Measurements from ENCODE around the genes GBP2 and GBP6.

DNA sequence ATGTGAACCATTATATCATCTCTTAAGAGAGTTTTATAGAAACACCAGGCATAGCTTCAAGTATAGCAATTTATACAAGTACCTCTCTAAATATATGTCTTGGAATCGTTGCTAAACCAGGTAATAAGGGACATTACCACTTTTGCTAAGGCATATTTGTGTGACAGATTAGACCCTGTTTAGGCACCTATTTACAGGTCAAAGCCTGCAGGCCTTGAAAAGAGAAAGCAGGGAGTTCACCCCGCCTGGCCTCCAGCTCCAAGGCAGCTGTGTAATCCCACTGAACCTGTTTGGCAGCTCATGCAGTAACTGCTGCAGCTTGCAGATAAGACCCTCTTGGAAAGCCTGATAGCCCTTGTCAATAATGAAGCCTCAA, 24.1 kb upstream of the SYDE2 start:
- PRO-cap, 3 experiments, result no peak in any of the 3 experiments

DNA sequence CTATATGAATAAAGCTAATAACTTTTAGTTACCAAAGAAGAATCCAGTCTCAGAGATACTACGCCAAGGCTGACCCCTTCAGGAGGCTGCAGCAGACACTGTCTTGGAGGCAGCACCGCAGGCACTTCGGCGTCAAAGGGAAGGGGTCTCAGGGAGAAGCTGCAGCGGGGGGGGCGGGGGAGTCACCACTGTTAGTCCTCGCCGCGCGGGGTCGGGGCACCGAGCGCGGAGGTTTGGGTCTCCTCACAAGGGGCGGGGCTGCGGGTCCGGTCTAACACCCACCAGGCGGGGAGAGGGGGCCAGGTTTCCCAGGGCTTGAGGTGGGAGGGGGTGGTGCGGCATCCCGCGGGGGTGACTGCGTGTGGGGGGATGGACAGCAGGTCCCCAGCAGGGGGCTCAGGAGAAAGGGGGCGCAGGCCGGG, 548 bp downstream of the C1orf52 start:
- PRO-cap, 3 experiments, result no peak in any of the 3 experiments

GRCh38 chr1:85289311-85289867, 13.0 kb upstream of the BCL10 start:
- PRO-cap, 3 experiments, result peak in 1 of 3 experiments; most common minus-strand start chr1:85289593 (in 1)

GRCh38 chr1:85417830-85418464, 47.0 kb downstream of the DDAH1 start:
- PRO-cap, 3 experiments, result no peak in any of the 3 experiments

- PRO-cap, 3 experiments, result no peak in any of the 3 experiments
Observed at GRCh38 chr1:86382979-86383330, 13.2 kb downstream of the ODF2L start.

GRCh38 chr1:86503552-86503831, 34.8 kb downstream of the CLCA1 start:
- PRO-cap, 3 experiments, result peak in 1 of 3 experiments; most common plus-strand start chr1:86503710 (in 1); most common minus-strand start chr1:86503678 (in 1)

- PRO-cap, 3 experiments, result no peak in any of the 3 experiments
Observed at GRCh38 chr1:86616958-86617386, 70.1 kb downstream of the CLCA4 start.

GRCh38 chr1:86648123-86648749, 56.1 kb upstream of the SH3GLB1 start:
- PRO-cap, 3 experiments, result no peak in any of the 3 experiments

- PRO-cap, 3 experiments, result no peak in any of the 3 experiments
Observed at GRCh38 chr1:86757236-86757739, 52.9 kb downstream of the SH3GLB1 start.

- PRO-cap, 3 experiments, result no peak in any of the 3 experiments
Observed at GRCh38 chr1:87577167-87577421, 248.4 kb downstream of the LMO4 start.

- PRO-cap, 3 experiments, result no peak in any of the 3 experiments
Observed at GRCh38 chr1:88175445-88176343, 508.4 kb upstream of the PKN2 start.

DNA sequence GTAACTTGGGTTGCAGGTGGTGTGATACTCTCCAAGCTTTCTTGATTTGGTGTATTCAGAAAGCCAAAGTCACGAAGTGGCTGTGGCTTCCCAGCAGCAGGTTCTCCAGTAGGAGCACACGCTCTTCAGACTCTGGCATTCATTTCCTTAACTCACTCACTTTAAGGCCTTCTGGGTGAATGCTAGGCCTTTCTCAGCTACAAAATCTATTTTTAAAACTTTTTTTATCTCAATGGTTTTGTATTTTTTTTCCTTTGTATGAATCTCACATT, 22.9 kb upstream of the PKN2 start:
- PRO-cap, 3 experiments, result no peak in any of the 3 experiments

DNA sequence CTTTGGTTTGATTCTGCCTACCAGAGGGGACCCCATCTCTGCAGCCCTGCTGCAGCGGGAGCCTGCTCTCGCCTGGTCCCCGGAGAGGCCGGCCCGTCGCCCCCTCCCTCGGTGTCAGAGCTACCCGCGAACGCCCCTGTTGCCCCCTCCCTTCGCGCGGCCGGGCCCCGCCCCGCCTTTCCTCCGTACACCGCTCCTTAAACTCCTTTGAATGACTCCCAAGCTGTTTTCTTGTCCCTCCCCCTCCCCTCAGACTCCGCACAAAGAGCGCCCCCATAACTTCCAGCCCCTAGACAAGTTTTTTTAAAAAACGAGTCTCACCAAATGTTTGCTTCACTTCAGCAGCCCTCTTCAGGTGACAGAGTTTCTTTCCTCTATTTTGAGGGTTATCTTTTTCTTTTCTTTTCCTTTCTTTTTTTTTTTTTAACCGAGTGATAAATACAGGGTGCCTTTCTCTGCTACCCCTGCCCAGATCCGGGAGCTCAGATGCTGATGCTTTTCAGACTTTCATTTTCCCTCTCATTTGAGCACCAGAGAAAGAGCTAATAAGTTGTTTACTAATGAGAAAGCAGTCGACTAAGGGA, 862 bp downstream of the PKN2 start:
- PRO-cap, 3 experiments, result peak in 2 of 3 experiments; most common minus-strand start position 87 of the sequence (in 2)

DNA sequence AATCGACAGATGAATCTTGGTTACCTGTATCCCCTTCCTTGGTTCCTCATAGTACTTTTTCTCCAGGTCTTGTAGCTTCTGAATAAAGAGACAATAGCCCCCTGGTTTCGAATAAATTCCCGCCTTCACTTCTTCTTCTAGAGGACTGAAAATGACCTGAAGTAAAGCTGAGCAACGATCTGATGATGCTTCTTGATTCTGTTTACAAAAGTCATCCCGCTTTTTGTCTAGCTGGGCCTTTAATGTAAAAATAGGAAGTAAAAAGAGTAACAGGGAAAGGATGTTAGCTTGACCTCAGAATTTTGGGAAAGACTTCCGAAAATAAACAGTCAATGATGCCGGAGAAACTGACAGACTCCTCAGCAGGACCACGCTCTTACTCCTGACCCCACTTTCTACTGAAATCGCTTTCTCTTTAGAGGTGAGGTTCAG, 11.8 kb downstream of the GBP3 start:
- PRO-cap, 3 experiments, result no peak in any of the 3 experiments

- PRO-cap, 3 experiments, result peak in 2 of 3 experiments; most common plus-strand start chr1:89126219 (in 1); most common minus-strand start chr1:89126085 (in 1)
Observed at GRCh38 chr1:89125875-89126441, at the start of gene GBP2. GBP2 (minus strand) TSS chr1:89126114.

- PRO-cap, 3 experiments, result no peak in any of the 3 experiments
Observed at GRCh38 chr1:89262017-89263039, 10.3 kb downstream of the GBP5 start.

DNA sequence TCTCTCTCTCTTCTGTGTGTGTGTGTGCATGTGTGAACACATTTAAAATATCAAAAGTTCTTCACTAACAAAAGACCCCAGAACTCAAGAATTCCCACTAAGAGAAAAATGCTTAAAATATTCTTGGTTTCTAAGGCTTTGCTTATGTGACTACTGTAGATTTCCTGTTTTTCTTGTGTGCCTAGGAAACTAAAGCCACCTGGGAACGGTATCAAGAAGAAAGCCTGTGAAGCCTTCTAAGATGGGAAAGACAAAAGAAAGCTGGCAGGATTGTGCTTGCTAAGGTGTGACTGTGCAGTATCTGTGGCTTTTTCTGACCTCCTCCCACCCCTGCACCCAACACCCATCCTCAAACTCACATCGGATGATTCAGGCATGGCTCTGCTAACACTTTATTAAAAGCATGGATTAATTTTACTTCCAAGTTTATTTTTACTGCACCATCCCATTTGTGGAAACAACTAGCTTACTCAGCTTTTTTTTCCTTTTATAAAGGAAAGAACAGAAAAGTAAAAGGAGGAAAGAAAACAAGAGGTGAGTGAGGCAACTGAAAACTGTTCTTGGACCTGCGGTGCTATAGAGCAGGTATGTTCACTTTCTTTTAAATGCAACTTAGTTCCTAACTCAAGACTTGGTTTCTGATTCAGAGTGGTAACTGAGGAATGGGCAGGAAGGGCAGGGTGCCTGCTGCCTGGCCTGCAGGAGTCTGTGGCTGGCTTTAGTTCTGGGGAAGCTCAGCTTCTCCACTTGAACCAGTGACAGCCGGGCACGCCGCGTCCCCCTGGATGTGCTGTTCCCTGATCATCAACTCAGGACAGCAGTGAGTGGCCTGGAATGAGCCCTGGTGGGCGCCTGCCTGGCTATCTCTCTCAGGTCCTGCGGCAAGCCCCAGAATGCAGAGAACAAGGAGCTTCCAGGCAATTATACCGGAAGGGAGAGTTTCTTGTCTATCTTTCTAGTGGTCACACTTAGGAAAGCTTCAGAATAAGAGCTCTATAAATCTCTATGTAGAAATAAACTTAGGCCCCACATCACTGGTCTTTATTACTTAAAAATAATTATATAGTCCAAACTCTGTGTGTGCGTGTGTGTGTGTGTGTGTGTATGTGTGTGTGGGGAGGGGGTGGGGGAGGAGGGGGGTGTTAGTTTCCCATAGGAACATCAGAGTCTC, at the start of gene GBP6:
Gene GBP6, plus strand, starts transcription at position 517 of the 1,171 bp plus-strand sequence.
- PRO-cap, 3 experiments, result no peak in any of the 3 experiments

- PRO-cap, 3 experiments, result no peak in any of the 3 experiments
Observed at GRCh38 chr1:89518193-89518439, 6.5 kb upstream of the LRRC8B start.

GRCh38 chr1:89688141-89689472, 55.7 kb downstream of the LRRC8C start:
- PRO-cap, 3 experiments, result no peak in any of the 3 experiments

- PRO-cap, 3 experiments, result no peak in any of the 3 experiments
Observed at GRCh38 chr1:89836139-89836636, 15.4 kb downstream of the LRRC8D start.

Data from Metastatic Breast Carcinoma in the Ovary (tissue), 3 donors.